Ureter (tissue), 1 donor: ENCODE measurements around a stretch of chr20.

- PRO-cap = no peak
Observed at GRCh38 chr20:8854556-8855033, 214.3 kb upstream of the PLCB4 start.

DNA sequence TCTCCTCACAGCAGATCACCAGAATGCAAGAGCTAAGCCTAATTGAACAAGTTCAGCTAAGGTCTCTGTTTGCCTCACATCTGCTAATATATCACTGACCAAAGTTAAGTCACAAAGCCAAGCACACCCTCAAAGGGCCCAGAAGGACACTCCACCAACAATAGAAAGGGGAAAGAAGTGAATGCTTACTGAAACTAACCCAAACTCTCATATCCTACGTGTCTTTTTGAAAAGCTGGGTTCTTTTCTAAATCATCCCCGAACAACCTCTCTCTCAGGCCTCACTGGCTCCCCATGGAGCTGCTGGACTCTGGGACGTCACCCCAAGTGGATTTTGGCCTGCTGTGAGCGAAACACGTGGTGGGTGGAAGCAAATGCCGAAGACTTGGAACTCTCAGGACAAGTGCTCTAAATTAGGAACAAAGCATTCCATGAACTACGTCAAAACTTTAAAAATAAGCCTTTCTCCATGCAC, 167.5 kb upstream of the PLCB4 start:
- PRO-cap = no peak

- PRO-cap = no peak
Observed at GRCh38 chr20:9119865-9120134, 50.9 kb downstream of the PLCB4 start.

- PRO-cap = no peak
Observed at GRCh38 chr20:9301580-9302338, 212.6 kb upstream of the LAMP5 start.

DNA sequence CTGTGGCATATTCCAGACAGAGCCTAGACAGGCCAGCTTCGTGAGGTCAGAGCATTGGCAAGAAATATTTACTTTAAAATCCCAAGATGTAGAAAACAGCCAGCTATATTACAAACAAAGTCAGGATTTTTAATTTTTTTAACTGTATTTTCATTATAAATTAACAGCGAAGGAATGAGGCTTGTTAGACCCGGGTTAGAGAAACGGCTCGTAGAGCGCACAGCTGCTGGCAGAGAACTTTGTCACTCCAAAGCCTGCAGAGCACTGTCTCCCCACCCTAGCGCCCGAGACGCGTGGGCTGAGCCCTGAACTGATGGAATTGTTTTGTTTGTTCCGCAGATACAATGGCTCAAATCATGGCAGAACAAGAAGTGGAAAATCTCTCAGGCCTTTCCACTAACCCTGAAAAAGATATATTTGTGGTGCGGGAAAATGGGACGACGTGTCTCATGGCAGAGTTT, 754 bp downstream of the LAMP5 start:
- PRO-cap = no peak

GRCh38 chr20:10219261-10219908, 755 bp downstream of the SNAP25 start:
- PRO-cap = unidirectional peak, minus-strand start at chr20:10219496

DNA sequence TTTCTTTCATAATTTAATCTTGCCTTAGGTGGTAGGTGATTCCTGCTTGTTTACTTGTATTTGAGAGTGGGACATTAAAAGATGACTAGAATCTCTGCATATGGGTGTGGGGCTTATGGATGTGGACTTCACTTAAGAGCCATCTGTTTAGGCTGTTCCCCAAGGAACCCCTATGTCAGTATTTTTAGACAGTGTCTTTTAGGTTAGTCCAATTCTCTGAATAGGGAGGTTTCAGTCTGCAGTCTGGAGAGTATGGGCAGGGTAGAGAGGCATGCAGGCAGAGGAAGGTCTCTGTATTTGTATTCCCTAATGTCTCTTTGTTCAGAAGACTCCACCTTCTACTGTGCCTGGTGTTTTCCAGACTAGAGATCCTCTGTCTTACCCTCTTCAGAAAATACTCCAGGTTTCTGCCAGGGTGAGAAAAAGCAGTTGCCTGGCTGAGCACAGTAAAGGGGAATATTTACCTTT, 19.1 kb downstream of the SLX4IP start:
- PRO-cap = no peak

- PRO-cap = no peak
Observed at GRCh38 chr20:10474732-10475397, 39.8 kb downstream of the SLX4IP start.

- PRO-cap = no peak
Observed at GRCh38 chr20:10555918-10556479, 117.8 kb downstream of the JAG1 start.

DNA sequence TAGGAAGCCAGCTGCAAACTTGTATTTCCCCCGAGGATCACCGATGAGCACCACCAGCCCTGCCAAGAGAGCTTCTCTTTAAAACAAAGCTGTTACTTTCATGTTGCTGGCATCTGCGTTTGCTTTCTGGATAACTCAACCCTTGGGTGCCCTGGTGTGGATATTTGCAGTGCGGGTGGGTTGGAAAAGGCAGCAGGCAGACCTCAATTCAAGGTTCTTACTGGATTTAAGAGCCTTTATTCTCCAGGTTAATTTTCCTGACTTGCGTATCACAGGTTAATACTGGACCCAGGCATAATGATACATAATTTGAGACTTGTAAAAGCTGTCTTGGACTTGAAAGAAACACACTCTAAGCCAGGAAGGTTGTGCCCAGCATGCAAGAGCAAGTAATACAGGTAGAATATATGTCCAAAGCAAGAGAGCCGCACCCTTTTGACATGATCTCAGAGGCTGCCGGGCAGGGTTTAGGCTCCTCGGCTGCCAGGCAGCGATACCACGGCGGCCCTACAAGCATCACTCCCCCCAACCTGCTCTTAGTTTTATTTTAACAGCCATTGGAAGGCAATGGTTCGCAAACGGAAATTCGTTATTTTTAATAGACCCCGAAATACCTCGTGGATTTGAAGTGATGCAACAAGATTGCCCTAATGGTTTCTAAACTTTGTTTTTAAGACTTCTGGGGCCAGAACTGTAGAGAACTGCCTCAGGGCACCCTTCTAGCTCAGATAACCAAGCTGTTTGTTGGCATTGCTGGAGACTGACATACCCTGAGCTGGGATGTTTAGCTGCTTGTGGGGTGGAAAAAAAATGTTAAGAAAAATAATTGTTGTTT, 39.2 kb downstream of the JAG1 start:
- PRO-cap = no peak

DNA sequence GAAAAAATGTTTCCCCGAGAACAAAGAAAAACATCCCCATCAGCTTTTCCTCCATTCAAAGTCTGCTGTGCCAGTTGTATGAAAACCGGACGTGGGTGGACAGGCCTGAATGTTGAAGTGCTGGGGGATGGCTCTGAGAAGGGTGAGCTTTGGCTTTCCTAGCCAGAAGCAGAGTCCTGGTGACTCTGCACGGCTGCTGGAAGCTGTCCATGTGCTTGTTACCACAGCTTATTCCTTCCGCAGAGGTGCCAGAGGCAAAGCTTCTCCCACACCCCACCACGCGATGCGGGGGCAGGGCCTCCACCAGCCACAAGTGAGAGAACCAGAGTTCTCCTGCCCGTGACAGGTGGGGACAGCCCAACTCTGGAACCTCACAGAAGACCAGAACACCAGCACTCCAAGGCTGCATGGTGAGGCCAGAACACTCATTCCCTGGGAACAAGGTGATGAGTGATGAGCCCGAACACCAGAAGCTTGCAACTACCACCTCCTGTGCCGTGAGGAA, 36.8 kb downstream of the JAG1 start:
- PRO-cap = no peak

DNA sequence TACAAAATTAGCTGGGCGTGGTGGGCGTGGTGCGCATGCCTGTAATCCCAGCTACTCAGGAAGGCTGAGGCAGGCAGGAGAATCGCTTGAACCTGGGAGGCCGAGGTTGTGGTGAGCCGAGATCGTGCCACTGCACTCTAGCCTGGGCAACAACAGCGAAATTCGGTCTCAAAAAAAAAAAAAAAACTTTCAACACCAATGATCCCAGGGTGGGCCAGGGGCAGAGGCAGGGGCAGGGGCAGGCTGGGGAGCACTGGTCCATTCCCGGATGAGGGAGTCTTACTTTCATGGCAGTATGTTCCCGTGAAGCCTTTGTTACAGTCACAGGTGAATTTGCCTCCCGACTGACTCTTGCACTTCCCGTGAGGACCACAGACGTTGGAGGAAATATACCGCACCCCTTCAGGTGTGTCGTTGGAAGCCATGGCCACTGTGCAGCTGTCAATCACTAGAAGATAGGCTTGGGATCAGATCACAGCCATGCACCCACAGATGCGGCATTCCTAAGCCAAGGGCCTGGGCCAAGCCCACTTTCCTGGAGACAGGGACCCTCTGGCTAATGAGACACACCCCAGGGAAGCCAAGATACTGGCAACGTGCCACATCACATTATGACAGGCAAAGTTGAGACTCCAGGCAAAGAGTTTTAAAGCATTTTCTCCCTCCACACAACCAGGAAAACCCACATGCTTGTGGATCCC, 27.0 kb downstream of the JAG1 start:
- PRO-cap = no peak

DNA sequence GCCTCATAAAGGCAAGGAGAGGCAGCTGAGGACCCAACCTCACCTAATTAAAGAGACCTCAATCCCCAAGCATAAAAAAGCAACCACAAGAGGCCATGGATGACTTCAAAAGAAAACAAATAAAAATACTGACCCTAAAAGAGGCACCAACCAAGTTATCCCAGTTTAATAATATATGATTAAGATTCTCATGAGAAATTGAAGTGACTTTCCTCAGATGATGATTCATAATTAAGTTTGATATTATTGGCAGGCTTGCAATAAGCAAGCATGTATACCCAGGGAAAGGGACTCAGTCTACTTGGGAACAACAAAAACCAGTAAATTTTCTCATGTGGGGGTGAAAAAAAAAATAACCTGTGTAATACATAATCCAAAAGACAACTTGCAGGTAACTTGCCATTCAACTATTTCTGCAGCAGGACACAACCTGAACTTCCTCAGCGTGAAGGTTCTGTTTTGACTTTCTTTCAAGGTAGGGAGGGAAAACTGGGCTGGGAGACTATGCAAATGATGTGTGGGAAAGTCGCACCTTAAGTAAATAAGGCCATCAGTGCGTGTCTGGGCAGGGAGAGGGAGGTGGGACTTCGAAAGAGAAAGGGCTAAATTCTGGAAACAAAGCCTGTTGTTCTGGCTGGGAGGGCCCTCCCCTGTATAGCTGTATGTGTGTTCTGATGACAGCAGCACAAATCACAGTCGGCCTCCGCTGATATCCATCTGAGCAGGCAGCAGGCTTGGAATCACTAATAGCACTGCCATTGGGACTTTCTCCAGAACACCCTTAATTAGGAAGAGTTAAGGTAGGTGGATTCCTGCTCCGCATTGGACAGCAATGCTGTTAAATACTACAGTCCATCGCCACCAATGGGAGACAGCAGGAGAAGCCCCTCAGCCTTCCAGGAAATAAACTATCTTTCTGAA, 19.3 kb downstream of the JAG1 start:
- PRO-cap = no peak

DNA sequence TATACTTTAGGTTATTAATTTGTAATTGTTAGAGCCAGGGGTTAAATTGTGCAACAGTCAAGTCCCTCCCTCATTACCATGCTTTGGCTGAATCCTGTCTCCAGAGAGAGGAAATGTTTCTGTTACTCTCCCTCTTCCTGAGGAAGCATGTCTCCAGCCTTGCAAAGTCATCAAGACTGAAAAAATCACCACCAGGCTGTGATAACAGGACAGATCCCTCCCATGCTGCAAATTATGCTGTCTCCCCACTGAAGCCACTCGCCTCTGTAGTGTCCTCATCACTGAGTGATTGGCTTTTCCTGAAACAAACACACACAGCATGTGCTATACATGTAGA, 289.9 kb upstream of the JAG1 start:
- PRO-cap = no peak

- PRO-cap = no peak
Observed at GRCh38 chr20:11777453-11778350, 140.0 kb upstream of the BTBD3 start.

DNA sequence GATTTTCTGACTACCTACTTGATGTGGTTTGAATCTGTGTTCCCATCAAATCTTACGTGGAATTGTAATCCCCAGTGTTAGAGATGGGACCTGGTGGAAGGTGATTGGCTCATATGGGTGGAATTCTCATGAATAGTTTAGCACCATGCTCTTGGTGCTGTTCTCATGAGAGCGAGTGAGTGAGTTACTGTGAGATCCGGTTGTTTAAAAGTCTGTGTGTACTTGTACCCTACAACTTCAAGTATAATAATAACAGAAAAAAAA, 111.3 kb upstream of the BTBD3 start:
- PRO-cap = no peak

DNA sequence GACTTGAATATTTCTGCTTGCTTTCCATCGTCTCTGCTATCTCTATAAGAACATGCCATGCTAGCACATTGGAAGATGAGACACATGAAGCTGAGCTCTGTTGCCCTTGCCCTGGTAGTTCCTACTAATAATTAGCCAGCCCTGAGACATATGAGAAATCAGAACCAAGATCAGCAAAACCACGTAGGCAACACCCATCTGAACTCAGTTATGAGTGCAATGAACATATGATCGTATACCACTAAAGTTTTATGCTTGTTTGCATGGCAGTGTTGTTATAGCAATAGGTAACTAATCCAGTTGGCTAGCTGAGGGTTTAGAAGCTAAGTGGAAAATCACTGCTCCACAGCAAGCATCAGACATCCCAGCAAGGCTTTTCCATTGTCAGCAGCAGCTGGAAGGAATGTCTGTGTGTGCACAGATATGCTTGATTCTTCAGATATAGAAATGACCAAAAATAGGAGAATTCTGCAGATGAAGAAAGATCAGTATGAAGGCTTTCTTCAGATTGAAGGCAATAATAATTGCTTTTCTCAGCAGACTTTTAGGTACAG, 180.8 kb downstream of the BTBD3 start:
- PRO-cap = no peak

DNA sequence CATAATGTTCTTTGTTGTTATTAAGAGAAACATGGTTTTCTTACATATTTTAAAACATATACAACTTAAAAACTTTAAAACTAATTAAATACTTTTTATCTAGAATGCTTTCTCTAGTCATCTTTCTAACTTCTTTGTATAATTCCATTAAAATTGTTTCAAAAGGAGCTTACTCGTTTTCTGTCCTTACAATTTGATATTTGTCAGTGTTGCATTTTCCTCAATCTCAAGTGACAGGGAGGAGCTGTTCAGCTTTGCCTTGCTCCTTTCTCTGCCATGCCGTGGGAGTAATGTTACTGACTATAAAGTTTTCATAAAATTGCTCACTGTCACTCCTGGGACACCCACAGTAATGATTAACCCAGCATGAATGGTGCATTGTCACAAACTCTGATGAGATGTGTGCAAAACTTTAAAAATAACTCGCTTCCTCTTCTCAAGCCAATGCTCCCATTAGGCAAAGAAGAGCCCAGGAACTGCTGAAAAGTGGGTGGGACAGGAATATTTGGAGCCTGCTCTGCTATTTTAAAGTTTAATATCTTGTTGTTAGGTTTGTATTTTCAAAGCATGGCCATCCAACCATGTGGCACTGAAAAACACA, 259.9 kb downstream of the BTBD3 start:
- PRO-cap = no peak

- PRO-cap = no peak
Observed at GRCh38 chr20:13290724-13291102, 69.6 kb downstream of the ISM1 start.

GRCh38 chr20:13342310-13343134, 121.4 kb downstream of the ISM1 start:
- PRO-cap = no peak